Peritoneum (tissue), 1 donor: ENCODE measurements around a stretch of chr16.

GRCh38 chr16:87335935-87336331 lies 18.7 kb upstream of the C16orf95 start:
- PRO-cap = no peak

DNA sequence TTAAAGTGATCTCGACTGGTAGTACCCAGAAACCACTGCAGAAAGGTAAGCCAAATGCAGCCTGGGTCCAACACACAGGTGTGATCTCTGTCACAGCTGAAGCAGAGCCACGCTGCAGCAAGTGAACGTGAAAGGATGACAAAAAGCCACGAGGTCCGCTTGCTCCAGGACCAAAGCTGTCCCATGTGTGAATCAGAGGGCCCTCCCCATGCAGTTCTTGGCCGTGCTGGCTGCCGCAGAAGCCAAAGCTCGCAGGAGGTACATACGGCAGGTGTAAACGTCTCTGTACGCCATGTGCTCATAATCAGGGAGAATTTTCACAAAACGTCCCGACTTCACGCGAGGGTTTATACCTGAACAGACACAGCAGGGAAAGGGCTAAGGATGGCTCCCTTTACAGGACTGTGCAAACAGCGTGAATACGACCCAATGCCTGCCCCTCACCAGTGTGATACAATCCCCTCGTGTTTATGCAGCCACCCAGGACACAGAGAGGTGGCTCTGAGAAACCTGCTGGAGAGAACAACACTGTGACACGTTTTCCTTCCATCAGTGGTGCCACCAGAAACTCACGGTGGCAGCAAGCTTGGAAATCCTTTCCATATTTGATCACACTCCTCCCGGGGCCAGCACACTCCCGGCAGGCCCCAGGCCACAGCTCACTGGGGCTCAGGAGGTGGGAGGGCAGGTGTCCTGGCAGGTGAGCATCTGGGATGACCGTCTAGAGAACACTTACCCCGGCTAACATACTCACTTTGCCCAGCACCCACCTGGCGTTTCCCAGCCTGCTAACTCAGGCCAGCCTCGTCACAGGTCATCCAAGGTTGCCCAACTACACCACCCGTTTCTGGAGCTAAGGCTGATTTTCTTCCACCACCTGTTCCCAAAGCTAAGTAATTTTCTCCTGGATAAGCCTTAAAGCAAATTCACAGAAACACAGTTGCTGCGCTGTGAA lies 25.2 kb downstream of the FBXO31 start:
- PRO-cap = no peak

- PRO-cap = no peak
These were observed 13.2 kb downstream of the MAP1LC3B start for GRCh38 chr16:87405231-87405820.

GRCh38 chr16:87407435-87408229 lies 15.5 kb downstream of the MAP1LC3B start:
- PRO-cap = no peak

- PRO-cap = no peak
These were observed 43.3 kb downstream of the MAP1LC3B start for GRCh38 chr16:87435264-87436033.

GRCh38 chr16:87497095-87497738 lies 4.4 kb upstream of the ZCCHC14 start:
- PRO-cap = no peak

- PRO-cap = no peak
These were observed 24.7 kb upstream of the ZCCHC14 start for GRCh38 chr16:87517197-87518209.

DNA sequence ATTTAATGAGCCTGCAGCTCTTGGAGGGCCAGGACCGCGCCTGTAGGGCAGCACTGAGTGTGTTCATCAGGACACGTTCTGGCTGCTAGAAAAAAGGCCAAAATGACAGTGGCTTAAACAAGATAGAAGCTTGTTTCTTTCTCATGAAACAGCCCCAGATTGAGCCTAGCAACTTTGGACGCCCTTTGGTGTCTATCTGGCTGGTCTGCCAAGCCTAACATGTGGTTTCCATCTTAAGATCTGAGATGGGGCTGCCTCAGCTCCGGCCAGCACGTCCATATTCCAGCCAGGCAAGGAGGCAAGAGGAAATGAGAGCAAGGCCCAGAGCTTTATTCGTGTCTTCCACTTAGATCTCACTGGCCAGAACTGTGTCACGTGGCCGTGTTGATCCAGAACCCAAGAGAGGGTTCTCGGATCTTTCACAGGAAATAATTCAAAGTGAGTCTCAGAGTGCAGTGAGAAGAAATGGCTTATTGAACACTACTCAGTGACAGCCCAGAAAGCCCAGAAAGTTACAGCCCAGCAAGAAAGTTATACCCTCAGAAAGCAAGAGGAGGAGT lies 28.9 kb upstream of the ZCCHC14 start:
- PRO-cap = no peak

- PRO-cap = no peak
These were observed 64.9 kb downstream of the KLHDC4 start for GRCh38 chr16:87700739-87701352.

- PRO-cap = no peak
These were observed 60.9 kb downstream of the KLHDC4 start for GRCh38 chr16:87704763-87705334.

DNA sequence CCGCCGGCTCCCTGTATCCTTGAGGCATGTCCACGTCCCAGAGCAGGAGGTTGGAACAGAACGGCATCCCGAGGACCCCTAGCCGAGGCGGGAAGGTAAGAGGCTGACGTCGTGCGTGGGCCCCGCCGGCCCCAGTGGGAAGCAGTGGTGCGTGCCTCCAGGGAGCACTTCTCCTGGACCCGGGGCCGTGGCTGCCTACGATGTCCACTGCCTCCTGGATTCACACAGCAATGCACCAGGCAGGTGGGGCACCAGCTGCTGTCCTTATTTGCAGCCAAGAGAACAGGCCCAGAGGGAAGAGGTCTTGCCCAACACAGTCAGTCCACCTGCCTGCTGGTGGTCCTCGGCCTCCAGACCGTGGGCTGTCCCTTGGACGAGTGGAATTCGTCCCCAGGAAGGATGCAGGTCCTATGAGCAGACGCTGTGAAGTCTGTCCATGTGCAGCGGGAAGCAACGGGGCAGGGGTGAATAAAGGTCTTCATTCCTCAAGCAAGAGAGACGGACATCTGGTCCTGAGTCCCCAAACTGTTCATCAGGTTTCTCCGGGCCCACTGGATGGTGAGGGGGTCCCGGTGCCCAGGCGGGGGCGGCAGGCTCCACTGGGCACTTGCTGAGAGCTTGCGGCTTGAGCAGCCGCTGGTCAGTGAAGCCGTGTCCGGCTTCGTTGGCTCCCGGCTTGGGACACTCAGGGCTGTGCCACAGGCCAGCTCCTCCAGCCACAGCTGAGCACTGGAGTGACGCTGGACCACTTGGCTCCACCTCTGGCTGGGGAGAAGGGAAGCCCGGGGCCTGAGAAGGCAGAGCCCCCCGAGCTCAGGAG lies 38.3 kb downstream of the SLC7A5 start:
- PRO-cap = no peak

DNA sequence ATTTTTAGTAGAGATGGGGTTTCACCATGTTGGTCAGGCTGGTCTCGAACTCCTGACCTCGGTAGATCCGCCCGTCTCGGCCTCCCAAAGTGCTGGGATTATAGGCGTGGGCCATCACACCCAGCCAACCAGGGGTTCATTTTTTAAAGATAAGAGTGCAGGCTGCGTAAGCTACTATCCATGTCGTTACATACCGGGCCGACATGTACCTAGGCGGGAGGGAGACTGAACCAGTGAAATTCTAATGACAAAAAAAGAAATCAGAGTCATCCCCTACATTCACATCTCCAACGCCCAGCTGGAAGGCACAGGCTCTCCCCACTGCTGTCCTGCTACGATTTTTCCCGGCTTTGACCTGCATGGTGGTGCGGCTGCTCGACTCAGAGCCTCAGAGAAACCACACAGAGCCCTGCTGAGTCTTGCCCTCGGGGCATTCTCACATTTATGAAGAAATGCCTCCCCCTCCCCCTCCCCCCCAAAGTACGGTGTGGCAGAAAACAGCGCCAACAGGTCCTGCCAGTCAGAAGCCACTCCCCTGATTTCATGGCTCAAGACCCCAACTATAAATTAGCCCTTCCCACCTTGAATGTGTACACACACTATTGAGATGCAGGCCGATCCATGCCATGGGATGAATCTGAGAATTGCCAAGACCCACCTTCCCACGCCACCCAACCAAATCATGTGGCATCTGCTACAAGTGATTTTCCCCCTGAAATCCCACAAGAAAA lies 2.0 kb downstream of the SLC7A5 start:
- PRO-cap = no peak

GRCh38 chr16:87926282-87926786 lies 10.0 kb downstream of the CA5A start:
- PRO-cap = no peak

DNA sequence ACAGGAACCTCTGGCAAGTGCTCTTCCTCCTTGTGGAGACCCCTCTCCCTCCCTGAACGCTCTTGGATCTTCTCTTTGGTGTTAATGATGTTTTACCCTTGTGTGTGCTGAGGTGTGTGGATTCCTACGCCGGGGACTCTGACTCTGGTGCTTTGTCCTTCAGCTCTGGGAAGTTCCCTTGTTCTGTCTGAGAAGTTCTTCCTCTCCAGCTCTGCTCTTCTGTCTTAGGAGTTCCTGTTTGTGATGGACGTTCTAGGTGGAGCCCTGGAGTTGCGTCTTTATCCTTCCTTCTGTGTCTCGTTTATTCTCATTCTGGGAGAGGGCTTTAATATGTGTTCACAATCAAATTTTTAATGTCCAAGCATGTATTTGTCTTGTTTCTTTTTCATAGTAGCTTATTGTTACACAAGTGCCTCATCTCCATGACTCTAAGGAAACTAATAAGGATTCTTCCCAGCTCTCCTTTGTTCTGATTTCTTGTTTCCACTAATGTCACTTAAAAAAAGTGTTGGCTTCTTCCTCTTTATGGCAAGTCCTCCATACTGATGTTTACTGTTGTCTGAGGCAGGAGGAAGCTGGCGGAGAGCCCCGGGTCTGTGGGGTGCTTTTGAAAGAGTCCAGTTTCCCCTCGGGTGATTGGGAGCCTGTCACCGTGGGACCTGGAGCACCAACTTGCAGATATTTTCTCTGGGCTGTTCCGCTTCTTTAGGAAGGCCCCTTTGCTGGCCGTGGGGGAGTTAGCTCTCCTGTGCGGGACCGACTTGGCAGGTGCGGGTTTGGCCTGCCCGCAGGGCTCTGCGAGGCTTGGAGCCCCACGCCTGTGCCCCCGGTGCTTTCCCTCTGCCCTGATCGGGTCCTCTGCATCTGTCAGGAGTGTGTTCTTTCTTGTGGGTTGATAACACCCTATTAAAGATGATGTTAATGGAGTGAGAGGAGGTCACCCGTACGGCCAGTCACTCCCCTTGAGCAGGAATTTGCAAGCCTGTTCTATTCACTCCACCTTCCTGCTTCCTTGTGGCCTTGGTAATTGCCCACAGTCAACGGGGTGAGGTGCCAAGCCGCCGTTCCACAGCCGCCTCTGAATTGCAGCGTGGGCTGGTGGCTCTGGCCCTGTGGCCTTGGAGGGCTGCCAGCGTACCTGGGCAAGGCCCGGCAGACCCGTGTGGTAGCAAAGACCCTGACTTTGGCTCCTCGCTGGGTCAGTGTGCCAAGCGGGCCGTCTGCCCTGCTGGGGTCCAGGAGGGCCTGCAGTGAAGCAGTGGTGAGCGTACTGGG lies 3.1 kb downstream of the BANP start:
- PRO-cap = no peak

GRCh38 chr16:87956147-87956779 lies 5.0 kb downstream of the BANP start:
- PRO-cap = no peak

DNA sequence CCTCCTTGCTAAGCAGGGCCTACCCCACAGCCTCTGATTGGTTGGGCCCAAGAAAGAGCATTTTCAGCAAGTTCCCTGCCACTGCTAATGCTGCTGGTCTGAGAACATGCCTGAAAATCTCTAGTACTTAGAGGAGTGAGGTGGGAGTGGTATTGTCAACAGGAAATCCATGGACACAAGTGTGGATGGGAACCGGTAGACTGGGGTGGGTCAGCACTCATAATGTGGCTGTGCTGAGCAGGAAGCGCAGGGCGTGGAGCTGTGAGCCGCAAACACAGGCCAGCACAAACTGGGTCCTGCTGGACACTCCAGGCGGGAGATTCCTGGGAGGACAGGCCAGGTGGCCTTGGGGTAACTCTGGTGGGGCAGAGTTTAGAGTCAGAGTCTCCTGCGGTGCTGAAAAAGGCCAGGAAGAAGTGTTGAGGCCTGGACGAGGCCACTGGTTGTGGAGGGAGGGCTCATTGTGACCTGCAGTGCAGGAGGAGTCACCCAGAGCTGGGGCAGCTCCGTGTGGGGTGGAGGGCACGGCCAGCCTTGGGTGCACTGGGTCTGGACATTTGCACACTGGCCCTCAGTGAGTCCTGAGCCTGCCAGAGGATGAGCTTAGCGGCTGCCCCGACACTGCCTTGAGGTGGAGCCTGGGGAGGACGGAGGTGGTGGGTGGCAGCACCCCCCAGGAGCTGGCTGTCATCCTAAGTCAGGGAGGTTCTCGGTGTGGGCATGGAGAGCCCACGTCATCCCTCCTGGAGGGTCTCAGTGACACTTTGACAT lies 62.7 kb downstream of the BANP start:
- PRO-cap = no peak

DNA sequence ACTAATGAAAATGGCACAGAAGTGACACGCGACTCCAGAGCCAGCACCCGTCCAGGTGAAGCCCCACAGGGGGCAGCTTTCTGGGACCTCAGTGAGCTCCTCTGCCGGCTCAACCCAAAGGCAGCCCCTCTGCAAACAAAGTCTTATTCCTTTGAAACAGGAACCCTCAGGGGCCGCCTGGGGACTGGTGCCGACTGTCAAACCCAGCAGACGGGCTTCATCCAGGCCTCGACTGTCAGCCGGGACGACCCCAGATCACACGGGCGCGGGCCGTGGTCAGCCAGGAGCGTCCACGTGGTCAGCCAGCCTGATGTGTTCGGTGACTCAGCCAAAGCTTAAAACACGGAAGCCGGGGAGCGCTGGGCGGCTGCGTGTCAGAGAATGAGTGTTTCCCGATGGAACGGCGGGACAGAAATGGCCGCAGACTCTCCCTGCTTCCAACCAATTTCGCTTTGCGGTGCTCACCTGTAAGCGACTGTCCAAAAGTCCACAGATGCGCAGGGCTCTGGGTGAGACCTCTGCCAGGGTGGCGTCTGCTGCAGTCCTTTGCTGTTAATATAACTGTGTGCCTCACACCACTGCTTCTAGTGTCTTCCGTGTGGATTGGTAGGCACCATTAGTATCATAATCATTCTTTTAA lies 199.9 kb downstream of the BANP start:
- PRO-cap = no peak

- PRO-cap = no peak
These were observed 150.2 kb upstream of the ZNF469 start for GRCh38 chr16:88232333-88233249.

- PRO-cap = no peak
These were observed 137.1 kb upstream of the ZNF469 start for GRCh38 chr16:88245667-88246047.

- PRO-cap = no peak
These were observed 67.0 kb upstream of the ZNF469 start for GRCh38 chr16:88315578-88316328.